Epithelial cell of esophagus (primary cell): ENCODE measurements around the genes USP17L21, USP17L5 and DEFB131A.

GRCh38 chr4:8274643-8275347 lies 5.2 kb downstream of the HTRA3 start:
- RRBS, result 32% methylated on average over 6 of the region's 20 CpGs

- RRBS, result 3% methylated on average over 2 of the region's 22 CpGs
Measured at GRCh38 chr4:8315493-8316265, 46.1 kb downstream of the HTRA3 start.

- RRBS, result no CpG with 5 or more reads among the region's 16 CpGs
Measured at GRCh38 chr4:8467922-8468473, 27.4 kb downstream of the TRMT44 start.

DNA sequence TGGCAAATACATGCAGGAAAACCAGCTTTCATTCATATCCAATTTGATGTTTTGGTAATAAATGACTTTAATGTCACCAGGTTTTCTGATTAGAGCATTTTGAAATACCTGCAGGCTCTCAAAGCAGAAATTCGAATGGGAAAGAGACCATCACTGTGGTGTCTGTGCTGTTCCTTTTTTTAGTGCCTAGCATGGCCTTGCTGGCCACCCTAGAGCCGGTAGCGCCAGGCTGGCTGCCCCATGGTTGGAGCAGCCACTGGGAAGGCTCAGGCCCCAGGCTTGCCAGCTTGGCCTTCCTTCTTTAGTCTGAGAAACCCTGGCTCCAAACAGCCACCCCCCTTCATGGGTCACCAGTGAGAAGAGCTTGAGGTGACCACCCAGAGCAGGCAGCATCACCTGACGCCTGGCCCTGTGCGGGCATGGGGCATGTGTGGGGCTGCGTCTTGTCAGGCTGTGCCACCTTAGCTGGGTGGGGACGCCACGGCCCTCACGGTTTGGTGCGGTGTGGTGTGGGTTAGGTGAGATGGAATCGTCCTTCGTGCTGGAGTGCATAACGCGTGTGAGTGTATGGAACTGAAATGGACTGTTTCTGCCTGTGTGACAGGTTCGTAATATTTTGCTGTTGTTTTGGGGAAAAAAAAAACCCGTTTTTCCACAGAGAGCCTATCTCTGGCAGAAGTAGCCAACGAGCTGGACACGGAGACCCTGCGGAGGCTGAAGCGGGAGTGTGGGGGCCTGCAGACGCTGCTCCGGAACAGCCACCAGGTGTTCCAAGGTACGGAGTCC lies 30.0 kb downstream of the TRMT44 start:
- RRBS, result no CpG with 5 or more reads among the region's 23 CpGs

- RRBS, result no CpG with 5 or more reads among the region's 13 CpGs
Measured at GRCh38 chr4:8536880-8537680, 43.1 kb upstream of the GPR78 start.

- RRBS, result 3% methylated on average over 67 of the region's 137 CpGs
Measured at GRCh38 chr4:8860625-8861845, 10.6 kb downstream of the HMX1 start.

GRCh38 chr4:8956178-8956597 lies 84.5 kb upstream of the HMX1 start:
- RRBS, result no CpG with 5 or more reads among the region's 11 CpGs

DNA sequence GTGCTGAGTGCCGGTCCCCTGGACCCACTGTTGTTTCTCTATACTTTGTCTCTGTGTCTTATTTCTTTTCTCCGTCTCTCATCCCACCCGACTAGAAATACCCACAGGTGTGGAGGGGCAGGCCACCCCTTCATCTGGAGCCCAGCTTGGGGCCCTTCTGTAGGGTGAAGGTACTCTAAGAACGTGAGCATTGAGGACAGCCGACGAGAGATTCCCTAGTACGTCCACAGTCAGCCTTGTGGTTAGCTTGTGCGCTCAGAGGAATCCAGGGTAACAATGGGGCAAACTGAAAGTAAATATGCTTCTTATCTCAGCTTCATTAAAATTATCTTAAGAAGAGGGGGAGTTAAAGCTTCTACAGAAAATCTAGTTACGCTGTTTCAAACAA lies 47.5 kb upstream of the FAM90A26 start:
- RRBS, result no CpG with 5 or more reads among the region's 9 CpGs

DNA sequence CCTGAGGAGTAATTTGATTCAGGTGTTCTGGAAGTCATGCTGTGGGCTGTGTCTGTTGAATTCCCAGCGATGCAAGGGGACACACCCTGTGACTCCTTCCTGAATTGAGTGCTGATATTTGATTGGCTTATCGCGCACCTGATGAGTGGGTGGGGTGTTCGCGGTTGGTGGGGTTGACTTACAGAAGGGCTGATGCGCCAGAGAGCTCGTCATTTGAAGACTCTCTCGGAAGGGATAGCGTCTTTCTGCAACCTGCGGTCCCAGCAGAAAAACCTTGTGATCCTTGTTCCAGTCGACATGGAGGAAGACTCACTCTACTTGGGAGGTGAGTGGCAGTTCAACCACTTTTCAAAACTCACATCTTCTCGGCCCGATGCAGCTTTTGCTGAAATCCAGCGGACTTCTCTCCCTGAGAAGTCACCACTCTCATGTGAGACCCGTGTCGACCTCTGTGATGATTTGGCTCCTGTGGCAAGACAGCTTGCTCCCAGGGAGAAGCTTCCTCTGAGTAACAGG lies at the start of gene USP17L21:
USP17L21 (plus strand) TSS at position 298 of the 516 bp plus-strand sequence.
- RRBS, result no CpG with 5 or more reads among the region's 16 CpGs

GRCh38 chr4:9339246-9339549 lies at the start of gene USP17L5:
Gene USP17L5, plus strand, starts transcription at chr4:9339403.
- RRBS, result no CpG with 5 or more reads among the region's 14 CpGs

DNA sequence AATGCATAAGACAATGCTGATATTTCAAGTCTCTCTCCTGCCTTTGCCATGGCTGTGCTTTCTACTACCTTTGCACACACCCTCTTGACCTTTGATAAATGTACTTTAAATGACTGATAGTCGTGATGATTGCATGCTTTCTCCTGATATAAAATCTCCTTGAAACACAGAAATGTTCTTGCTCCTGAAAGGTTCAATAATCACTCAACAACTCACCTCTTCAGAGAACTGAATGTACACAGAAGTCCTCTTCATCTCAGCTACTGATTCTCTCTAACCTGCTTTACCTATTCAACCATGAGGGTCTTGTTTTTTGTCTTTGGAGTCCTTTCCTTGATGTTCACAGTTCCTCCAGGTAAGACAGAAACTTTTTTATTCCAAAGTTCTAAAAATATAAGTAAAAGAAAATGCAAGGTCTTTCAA lies at the start of gene DEFB131A:
DEFB131A (plus strand) TSS at position 178 of the 423 bp plus-strand sequence.
- RRBS, result no CpG with 5 or more reads among the region's 1 CpG

DNA sequence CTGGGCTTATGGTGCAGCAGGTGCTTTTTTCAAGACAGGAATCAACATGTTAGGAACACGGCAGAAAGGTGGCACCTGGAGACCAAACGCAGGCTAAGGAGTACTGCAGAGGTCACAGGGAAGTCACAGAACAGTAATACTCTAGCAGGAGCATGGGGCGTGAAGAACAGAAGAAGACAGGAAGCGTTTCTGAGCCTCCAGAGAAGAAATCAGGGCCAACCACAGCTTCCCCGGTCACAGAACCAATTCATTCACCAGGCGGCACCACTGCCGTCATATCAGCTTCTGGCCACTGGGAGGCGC lies 78.1 kb upstream of the DRD5 start:
- RRBS, result no CpG with 5 or more reads among the region's 8 CpGs

- RRBS, result no CpG with 5 or more reads among the region's 8 CpGs
Measured at GRCh38 chr4:9947371-9948141, 73.7 kb downstream of the SLC2A9 start.

GRCh38 chr4:10005936-10006573 lies 15.2 kb downstream of the SLC2A9 start:
- RRBS, result no CpG with 5 or more reads among the region's 8 CpGs

- RRBS, result no CpG with 5 or more reads among the region's 12 CpGs
Measured at GRCh38 chr4:10082534-10083059, 34.0 kb downstream of the WDR1 start.

DNA sequence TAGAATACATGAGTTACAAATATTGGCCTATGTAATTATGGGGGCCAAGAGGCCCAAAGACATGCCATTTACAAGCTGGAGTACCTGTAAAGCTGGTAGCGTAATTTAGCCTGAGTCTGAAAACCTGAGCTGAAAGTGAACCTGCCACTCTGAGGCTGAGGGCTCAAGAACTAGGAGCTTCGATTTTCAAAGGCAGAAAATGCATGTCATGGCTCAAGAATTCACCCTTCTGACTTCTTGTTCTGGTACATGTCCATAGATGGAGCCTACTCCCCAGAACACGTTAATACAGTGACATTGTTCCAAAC lies 115.4 kb upstream of the WDR1 start:
- RRBS, result no CpG with 5 or more reads among the region's 3 CpGs

DNA sequence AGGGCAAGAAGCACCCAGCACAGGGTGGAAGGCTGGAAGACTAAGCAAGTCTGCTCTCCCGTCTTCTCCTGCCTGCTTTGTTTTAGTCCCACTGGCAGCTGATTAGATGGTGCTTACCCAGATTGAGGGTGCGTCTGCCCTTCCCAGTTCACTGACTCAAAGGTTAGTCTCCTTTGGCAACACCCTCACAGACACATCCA lies 157.4 kb downstream of the HS3ST1 start:
- RRBS, result no CpG with 5 or more reads among the region's 2 CpGs

GRCh38 chr4:11426661-11428004 lies 1.6 kb downstream of the HS3ST1 start:
- RRBS, result 2% methylated on average over 6 of the region's 56 CpGs

- RRBS, result no CpG with 5 or more reads among the region's 4 CpGs
Measured at GRCh38 chr4:11468746-11469298, 40.1 kb upstream of the HS3ST1 start.

DNA sequence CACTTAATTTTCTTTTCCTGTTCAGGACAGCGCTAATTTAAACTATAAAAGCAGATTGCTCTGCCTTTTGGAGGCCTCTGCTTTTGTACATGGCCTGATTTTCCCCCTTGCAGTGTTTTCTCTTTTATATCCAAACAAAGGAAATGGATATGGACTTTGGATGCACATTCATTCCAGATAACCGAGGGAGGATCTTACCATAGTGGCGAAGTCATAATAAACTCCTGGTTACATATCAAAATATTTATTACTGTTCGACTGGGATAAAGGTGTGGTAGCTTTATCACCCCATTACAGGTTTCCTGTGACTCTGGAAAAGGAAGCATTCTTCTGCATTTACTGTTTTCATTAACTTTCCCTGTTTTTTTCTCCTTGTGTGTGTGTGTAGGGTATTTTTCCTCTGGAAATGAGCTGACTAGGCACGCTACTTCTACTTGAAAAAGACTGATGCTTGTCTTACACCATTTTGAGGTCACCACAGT lies 373.2 kb upstream of the HS3ST1 start:
- RRBS, result no CpG with 5 or more reads among the region's 5 CpGs